ENCODE measurements around the genes HSD3B1 and NOTCH2NLR.

DNA sequence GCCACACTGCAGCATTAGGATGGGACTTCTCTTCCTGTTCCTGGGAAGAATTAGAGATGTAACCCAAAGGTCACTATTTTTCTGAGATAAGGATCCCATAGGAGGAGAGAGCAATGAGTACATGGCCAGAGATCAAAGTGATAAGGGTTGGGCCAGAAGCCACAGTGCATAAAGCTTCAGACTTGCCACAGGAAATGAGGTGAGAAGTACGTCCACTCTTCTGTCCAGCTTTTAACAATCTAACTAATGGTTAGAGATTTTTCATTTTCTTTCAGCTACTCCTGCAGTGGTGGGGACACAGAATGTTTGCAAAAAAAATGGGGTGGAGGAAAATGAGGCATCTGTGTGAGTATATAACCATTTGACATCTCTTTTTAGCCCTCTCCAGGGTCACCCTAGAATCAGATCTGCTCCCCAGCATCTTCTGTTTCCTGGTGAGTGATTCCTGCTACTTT is at the start of gene HSD3B1:
Gene HSD3B1, plus strand, starts transcription at position 197 of the 455 bp plus-strand sequence.
- RRBS = no CpG with 5 or more reads among the region's 1 CpG

GRCh38 chr1:119729222-119729553 is 17.5 kb downstream of the PHGDH start:
- RRBS = no CpG with 5 or more reads among the region's 2 CpGs

- RRBS = no CpG with 5 or more reads among the region's 17 CpGs
Measured at GRCh38 chr1:119799477-119800116, 11.7 kb downstream of the REG4 start.

GRCh38 chr1:119829199-119829611 is 17.9 kb upstream of the REG4 start:
- RRBS = no CpG with 5 or more reads among the region's 1 CpG

GRCh38 chr1:119922074-119922693 is 25.9 kb upstream of the ADAM30 start:
- RRBS = no CpG with 5 or more reads among the region's 11 CpGs

- RRBS = no CpG with 5 or more reads among the region's 3 CpGs
Measured at GRCh38 chr1:119962389-119962863, 66.1 kb upstream of the ADAM30 start.

DNA sequence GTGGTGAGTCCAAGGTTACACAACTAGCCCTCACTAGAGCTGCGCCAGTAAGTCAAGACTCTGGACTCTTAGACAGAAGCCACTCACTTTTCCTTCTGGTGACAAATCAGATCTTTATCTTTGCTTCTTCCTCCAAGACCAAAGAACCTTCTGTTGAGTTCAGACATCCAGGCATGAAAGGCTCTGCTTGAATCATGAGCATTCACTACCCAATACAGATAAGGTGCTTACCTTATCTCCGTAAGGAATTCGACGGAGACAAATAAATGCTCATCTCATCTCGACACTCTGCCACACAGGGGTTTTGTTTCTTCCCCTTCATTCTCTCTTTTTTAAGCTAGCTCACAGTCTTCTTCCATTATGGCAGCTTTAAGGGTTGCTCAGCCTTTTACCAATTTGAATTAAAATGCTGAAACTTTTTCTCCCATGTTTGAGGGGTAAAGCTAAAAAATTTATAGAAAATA is 116.8 kb downstream of the NBPF8 start:
- RRBS = no CpG with 5 or more reads among the region's 5 CpGs

DNA sequence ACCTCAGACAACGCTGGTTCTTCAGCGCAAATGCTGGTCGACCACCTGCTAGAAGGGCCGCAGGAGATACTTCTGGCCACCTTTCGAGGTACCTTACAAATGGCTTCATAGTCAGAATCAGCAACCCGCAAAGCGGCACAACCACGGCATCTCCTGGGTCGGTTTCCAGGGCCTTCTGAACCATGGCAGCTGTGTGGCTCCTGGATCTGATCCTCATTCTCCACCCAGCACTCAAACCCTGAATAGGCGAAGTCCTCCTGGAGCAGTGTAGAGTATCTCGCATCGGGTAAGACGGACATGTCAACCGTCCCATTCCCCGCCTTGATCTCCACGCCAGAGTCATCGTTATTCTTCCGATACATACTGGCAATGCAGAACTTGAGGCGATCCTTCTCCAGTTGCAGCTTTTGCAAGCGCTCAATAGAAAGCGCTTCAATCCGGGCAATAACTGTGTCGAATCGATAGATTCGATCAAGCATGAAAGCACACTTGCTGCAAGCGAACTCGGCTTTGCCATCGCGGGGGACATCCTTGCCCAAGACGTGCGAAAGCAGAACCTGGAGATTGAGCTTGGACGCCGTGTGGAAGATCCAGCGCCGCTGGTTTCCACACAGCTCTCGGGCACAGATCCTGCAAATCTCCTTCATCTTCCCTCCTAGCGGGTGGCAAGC is 142.8 kb downstream of the NBPF8 start:
- RRBS = no CpG with 5 or more reads among the region's 37 CpGs

DNA sequence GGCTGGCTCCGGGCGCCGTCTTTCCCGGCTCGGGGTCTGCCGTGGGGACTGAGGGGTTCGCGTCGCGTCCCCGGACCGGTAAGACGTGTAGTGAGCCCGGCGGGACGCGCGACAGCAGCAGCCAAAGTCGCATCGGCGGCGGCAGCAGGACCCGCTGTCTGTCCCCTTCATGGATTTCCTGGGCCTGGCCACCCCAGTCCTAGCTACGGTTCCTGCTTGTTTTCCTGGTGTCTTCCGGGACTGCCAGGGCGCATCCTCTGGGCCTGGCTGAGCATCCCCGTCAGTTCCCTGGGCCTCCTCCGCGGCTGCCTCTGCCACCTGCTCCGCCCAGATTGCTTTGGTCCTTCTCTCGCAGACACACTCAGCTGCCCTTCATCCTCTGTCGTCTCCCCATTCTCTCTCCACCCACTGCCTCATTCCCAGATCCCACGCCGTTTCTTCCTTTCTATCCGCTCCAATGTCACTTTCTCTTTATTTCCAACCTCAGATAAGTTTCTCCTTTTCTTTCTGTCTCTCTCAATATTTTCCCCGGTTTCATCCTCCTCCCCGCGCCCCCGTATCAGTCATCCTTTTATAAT is 22.5 kb upstream of the NOTCH2NLR start:
- RRBS = no CpG with 5 or more reads among the region's 39 CpGs

DNA sequence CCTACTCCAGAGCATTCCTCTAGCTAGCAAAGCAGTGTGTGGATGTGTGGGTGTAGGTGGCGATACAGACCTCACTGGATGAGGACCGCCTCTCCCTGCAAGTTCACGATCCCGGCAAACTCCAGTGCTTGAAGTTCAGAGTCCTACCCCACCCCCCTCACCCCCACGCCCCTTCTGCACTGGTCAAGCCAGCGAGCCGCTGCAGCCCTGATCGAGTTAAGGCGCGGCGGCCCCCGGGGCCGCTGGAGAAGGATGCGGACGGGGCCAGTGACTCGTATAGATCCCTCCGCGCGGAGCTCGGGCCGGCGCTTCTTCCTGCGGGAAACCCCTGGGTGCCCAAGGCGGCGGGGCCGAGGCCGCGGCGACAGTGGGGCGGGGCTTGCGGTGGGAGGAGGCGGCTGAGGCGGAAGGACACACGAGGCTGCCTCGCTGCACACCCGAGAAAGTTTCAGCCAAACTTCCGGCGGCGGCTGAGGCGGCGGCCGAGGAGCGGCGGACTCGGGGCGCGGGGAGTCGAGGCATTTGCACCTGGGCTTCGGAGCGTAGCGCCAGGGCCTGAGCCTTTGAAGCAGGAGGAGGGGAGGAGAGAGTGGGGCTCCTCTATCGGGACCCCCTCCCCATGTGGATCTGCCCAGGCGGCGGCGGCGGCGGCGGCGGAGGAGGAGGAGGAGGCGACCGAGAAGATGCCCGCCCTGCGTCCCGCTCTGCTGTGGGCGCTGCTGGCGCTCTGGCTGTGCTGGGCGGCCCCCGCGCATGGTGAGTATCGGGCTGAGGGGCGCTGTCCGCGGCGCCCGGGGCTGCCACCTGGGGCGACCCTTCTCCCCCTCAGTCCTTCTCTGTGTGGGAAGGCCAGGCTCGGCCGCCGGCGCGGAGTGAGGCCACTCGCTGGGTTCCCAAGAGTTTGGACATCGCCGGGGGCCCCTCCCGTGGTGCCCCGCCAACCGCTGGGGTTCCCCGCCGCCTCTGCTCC is at the start of gene NOTCH2NLR:
Gene NOTCH2NLR, plus strand, starts transcription at position 451 of the 970 bp plus-strand sequence.
- RRBS = no CpG with 5 or more reads among the region's 89 CpGs

DNA sequence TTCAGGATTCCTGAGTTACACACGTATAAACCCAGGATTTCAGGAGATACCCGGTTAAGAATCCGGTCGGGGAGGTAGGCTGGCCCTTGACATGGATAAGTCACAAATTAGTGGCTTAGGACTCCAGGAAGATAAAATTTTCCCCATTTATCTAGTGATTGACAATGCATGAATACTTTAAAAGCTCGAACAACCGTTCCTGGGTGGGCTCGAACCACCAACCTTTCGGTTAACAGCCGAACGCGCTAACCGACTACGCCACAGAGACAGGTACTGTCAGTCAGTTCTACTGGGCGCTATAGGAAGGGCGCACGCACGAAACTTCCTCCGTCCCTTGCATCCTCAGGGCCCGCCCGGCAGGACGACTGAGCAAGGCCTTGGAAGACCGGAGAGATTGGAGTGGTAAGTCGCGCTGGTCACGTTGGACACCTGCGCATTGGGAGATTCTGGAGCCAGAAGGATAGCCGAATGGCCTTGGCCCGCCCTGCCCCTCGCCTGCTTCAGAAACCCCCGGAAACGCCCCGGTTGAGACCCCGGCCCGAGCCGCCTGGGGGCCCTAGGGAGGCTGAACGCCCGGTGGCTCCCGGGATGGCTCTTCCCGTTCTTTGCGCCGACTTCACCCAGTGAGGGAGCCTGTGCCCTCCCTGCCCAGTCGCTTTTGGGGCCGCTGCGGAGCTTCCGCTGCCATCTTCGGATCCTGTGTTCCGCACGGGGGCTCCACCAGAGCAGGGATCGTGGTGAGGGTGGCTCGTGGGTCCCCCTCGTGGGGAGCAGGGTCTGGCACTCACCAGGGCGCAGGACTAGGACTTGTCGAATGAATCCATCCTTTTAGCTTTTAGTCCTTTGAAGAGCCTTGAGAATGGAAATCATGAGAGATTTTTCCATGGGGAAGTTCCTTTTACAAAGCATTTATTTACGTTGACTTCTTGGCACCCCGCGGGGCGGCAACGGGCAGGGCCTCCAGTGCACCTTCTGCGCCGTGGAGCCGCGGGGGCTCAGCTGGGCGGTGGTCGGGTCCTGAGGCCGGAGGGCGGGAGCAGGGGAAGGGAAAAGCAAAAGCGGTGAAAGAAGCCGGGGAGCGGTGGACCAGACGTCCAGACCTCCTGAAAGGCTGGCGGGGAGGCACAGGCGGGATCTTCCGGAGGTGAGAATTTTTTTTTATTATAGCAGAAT is 45.1 kb upstream of the PPIAL4A start:
- RRBS = no CpG with 5 or more reads among the region's 73 CpGs

GRCh38 chr1:120850182-120851060 is 39.1 kb upstream of the PPIAL4A start:
- RRBS = no CpG with 5 or more reads among the region's 39 CpGs

DNA sequence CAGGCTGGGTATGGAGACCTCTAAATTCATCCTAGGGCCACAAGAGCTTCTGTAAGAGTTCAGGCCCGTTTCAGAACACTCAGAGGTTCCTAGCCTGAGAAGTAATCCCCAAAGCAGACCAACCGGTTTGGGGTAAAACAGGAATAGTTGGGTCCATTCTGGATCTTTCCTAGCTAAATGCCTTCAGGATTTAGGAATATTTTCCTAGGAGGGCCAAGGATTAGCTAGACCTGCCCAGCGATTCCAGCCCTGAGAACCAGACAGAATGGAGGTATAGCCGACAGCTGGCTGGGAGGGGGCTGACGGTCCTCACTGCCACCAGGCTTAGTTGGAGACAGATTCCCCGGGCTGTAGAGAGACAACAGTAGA is 85.8 kb downstream of the FAM72B start:
- RRBS = no CpG with 5 or more reads among the region's 6 CpGs

GRCh38 chr1:121117737-121118237 is 66.4 kb downstream of the FAM72B start:
- RRBS = no CpG with 5 or more reads among the region's 20 CpGs

- RRBS = no CpG with 5 or more reads among the region's 14 CpGs
Measured at GRCh38 chr1:144545464-144546132, 47.1 kb upstream of the PPIAL4F start.

- RRBS = no CpG with 5 or more reads among the region's 2 CpGs
Measured at GRCh38 chr1:145706214-145706751, 885 bp downstream of the PDZK1 start.

- RRBS = no CpG with 5 or more reads among the region's 4 CpGs
Measured at GRCh38 chr1:145711061-145712006, 4.2 kb upstream of the PDZK1 start.

DNA sequence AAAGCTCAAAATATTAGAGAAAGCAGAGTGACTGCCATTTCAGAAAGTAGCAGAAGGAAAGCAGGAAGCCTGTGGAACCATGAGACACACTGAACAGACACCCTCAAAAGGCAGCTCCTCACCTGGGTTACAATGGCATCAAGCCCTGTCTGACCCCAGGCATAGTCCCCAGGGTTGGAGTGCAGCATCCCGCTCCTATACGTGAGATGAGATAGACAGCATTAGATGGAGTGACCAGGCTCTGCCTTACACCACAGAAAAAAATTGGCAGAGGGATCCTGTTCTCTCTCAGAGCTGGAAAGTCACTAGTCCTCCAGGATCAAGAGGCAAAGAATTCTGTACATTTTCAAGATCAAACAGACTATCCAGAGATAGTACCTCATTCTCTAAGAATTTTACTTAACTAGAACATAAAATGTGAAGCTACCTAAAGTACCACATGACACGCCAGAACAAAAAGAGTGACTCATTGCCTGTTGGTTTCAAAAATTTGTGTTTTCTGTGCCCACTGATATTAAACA is 32.1 kb downstream of the CD160 start:
- RRBS = no CpG with 5 or more reads among the region's 3 CpGs

DNA sequence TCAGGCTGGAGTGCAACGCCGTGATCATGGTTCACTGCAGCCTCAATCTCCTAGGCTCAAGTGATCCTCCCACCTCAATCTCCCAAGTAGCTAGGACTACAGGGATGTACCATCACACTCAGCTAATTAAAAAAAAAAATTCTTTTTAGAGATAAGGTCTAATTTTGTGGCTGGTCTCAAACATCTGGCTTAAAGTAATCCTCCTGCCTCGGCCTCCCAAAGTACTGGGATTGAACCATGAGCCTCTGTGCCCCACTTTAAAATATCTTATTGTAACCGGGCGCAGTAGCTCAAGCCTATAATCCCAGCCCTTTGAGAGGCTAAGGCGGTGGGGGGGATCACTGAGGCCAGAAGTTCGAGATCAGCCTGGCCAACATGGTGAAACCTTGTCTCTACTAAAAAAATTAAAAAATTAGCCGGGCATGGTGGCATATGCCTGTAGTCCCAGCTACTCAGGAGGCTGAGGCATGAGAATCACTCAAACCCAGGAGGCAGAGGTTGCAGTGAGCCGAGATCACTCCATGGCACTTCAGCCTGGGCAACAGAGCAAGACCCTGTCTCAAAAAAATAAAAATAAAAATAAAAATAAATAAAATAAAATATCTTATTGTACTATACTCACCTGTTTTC is 48.3 kb downstream of the RNF115 start:
- RRBS = no CpG with 5 or more reads among the region's 9 CpGs